AG09319 (cell line): ENCODE measurements around the genes ZNF133 and SCP2D1.

DNA sequence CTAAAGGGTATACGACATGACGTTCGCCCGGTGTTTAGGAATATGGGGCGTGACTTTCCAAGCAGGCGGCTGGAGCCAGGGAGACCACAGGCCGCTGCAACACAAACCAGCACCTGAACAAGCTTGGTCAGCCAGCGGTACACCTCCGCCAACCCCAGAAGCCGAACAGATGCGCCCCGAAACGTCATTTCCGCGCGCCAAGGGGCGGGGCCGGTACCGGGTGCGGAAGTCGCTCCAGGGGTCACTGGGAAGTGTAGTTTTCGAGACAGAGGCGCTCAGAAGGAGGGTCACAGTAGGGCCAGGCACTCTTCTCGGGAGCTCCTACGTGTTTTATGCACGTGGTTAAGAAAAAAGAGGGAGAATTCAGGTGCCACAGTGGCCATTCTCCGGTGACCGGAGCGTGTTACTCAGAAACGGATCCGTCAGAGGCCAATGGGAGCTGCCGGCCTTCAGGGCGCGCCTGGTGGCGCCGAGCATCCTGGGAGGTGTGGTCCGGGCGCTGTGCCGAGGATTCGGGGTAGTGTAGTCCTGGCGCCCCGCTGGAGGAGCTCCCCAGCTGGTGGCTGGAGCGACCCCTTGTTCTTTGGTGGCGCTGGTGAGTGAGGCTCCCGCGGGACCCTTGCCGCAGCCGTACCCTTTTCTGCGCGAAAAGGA lies at the start of gene ZNF133:
ZNF133 (plus strand) TSS at position 518 of the 654 bp plus-strand sequence.
- RRBS, result 1% methylated on average over 8 of the region's 50 CpGs

- RRBS, result no CpG with 5 or more reads among the region's 2 CpGs
These were observed 40.5 kb downstream of the ZNF133 start for GRCh38 chr20:18328891-18329158.

GRCh38 chr20:18412561-18412933 lies 54.3 kb downstream of the DZANK1 start:
- RRBS, result no CpG with 5 or more reads among the region's 3 CpGs

DNA sequence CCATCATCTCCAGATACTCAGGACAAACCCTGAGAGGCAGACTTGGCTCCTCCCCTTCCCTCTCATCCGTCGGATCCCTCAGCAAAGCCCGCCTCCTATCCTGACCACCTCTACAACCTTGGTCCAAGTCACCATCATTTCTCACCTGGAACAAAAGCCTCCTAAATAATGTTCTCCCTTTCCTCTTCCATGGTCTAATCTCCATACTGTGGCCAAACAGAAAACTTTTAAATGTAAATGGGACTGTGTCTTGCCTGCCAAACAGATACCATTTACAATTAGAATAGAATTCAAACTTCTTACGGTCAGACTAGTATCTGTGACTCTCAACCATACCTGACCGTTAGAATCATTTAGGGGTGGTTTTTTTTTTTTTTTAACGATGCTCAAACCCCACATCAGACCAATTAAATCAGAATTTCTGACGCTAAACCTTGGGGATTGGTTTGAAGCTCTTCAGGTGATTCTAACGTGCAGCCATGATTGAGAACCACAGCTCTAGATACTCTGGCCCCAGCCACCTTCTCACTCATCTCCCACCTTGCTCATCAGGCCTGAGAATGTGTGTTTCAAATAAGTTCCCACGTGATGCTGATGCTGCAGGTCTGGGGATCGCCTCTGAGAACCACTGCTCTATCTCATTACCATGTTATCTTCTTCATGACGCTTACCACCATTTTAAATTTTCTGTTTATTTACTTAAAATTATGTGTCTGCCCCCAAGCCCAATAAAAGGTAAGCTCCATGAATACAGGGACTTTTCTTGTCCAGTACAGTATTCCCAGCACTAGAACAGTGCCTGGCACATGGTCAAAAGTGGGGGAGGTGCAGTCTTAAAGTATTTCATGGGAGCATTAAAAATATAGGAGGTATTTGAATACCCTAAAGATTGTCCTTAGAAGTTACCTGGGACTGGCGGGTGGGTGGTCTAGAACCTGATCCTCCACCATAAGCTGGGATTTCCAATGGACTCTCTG lies 14.8 kb downstream of the DZANK1 start:
- RRBS, result no CpG with 5 or more reads among the region's 12 CpGs

- RRBS, result no CpG with 5 or more reads among the region's 3 CpGs
These were observed at the start of gene SCP2D1 for GRCh38 chr20:18813486-18813914. TSS of gene SCP2D1 (plus strand) at chr20:18813783.

GRCh38 chr20:19330859-19331545 lies 118.6 kb downstream of the SLC24A3 start:
- RRBS, result no CpG with 5 or more reads among the region's 2 CpGs

- RRBS, result no CpG with 5 or more reads among the region's 7 CpGs
These were observed 131.1 kb downstream of the SLC24A3 start for GRCh38 chr20:19343414-19344012.

GRCh38 chr20:19875826-19876158 lies 117.7 kb downstream of the RIN2 start:
- RRBS, result no CpG with 5 or more reads among the region's 7 CpGs

GRCh38 chr20:19886948-19887193 lies 128.8 kb downstream of the RIN2 start:
- RRBS, result no CpG with 5 or more reads among the region's 3 CpGs

DNA sequence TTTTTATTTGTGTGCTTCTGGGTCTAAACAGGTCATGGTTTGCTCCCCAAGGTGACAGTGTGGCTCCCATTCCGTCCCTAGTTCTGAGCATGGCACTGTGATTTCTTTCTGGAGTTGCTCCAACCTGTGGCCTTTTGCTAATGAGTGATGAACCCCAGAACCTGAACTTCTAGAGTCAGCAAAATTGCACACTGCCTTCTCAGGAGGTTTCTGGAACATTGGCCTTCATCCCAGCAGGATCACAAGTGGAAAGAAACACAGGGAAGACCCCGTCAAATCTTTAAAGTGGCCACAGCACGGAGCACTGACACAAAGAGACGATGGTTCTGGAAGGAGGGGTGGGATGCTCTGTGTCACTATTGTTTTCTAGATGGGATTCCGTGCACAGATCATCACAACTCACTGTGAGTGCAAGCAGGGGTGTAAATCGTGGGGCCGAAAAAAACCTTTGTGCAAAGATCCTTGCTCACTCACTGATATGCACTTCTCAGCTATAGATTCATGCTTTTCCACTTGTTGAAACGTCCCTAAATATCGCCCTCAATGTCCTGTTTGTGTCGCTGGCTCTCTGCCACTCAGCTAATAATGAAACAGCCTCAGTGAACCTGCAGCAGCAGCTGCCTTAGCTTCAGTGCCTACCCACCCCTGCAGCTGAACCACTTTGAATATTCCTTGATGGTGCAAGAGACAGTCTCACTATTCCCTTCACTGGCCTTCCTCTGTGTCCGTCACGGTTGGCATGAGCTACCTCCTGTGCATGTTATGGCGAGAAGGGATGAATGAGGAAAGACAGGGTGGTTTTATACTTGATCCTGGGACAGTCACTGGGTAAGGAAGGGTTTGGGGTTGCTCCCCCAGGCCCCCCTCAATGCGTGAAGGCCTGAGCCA lies 129.0 kb upstream of the NAA20 start:
- RRBS, result no CpG with 5 or more reads among the region's 14 CpGs

DNA sequence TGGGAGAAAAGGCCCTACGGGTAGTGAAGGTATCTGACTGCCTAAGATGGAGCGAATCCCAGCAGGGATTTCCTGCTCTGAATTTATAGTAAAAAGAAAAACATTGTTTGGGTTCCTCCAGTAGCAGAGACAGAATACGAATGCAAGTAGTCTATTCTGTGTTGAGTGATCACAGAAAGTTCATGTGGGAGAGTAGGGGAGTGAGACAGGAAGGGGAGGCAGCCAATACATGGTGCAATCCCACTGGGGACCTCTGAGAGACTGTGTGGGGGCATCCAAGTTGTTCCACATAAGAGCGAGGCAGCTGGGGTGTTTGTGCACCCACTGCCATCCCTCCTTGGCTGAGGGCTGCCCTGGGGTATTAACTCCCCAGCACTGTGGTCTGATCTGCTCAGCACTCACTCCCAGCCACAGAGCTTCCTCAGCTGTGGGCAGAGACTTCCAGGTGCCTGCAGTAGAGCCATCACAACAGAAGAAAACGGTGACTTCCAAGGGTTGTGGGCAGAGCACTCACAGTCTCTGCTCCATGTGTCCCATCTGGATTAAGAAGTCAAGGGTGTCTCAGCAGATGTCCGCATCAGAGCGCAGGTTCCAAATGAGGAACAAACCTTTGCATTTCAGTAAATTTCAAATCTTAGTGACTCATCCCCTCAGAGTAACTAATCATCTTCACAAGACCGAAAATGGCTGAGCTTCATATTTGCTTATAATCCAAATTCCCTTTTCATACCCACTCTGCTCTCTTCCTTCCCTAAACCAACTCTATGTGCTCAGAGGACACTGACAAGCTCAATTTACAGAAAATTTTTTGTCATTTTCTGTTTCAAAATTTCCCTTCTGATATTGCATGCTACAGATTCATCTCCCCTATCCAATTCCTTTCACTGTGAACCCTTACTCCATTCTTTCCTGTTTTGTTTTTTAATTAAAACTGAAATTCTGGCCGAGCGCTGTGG lies 101.9 kb upstream of the NAA20 start:
- RRBS, result no CpG with 5 or more reads among the region's 10 CpGs

DNA sequence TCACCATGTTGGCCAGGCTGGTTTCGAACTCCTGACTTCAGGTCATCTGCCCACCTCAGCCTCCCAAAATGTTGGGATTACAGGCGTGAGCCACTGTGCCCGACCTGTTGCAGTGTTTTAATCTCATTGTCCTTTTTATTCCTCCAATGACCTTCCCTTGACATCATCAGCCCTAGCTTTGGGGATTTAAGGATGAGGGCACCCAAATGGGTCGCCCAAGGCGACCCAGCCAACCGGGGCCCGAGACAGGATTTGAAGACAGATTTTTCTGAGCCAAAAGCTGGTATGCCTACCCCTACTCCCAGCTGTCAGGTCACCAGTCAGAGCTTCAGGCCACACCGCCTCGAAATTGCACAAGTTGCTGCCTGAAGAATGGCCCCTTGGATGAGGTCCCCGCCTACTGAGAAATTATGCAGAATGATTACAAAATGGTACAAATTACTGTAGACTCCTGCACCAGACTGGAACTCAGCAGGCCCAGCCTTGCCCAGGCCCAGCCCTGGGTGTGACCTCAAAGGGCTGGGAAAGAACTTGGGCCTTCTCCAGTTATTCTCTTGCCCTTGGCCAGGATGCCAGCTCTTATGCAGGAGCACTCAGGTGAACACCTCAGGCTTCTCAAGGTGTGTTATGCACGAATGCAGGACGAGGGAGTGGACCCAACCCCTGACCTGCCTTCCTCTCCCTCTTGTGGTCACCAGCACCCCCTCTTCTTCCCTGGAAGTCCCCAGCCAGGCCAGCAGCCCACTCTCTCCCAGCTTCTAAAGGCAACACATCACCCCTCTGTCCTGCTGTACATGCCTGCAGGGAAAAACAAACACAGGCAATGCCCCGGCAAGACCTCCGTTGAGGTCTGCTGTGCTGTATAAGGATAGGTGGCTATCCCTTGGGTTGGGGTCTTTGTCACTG lies 88.8 kb upstream of the NAA20 start:
- RRBS, result no CpG with 5 or more reads among the region's 14 CpGs

- RRBS, result no CpG with 5 or more reads among the region's 17 CpGs
These were observed 79.6 kb upstream of the NAA20 start for GRCh38 chr20:19937233-19938307.

DNA sequence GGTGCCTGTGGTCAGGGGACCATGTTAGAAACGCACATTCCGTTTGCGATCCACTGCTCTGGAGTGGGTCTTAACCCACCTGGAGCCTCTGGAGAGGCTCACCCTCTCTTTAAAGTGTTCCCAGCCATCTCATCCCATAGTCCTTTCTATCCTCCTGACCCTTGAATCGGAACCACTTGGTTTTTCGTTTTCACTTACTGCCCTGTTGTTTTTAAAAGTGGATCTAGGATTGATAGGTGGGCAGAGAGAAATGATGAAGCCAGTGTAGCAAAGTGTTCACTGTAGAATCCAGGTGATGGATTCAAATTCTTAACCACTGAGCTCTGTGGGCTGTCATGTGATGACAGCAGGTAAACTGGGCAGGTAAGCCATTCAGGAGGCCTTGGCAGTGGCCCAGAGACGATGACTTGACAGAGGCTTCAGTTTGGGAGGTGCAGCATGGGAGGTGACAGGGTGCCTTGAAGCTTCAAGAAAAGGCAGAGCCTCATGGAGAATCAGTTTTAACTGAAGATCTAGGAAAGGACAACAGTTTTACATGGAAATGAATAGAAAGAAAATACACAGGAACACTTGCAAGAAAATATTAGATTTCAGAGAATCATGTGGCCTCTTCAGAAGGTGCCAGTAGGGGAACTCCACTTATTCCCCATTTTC lies 1.9 kb downstream of the NAA20 start:
- RRBS, result no CpG with 5 or more reads among the region's 6 CpGs

- RRBS, result no CpG with 5 or more reads among the region's 11 CpGs
These were observed 15.2 kb downstream of the CRNKL1 start for GRCh38 chr20:20036847-20037691.

DNA sequence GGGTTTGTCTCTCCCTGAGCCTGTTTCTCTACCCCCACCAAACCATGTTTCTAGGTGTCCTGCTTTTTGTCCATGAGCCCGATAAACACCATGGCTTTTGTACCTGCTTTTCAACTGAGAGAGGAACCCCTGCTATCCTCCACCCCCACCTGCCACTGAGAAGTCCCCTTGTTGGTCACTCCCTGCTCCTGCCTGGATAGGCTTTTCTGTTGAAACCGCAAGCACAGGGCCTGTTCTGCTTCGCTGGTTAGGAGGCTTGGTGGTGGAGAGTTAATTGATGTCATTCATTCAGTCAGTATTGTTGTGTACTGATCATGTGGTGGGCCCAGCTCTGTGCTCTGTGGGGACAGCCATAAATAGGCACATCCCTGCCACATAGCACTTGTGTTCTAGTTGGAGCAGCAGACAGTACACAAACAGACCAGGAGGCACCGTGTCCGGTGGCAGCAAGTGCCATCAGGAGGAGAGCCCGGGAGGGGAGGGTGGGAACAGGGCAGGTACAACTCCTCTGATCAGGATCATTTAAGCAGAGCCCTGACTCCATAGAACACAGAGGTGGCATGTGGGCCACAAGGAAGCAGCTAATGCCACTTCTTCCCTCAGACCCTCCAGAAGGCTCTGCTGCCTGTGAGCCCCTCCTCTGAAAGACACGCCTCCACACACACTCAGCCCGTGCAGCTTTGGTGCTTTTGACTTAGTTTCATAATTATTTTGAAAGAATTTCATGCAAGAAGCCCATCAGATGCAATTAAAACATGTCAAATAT lies 155.2 kb upstream of the INSM1 start:
- RRBS, result no CpG with 5 or more reads among the region's 8 CpGs

GRCh38 chr20:20468038-20469320 lies 100.6 kb downstream of the INSM1 start:
- RRBS, result no CpG with 5 or more reads among the region's 14 CpGs

- RRBS, result no CpG with 5 or more reads among the region's 6 CpGs
These were observed 106.5 kb downstream of the RALGAPA2 start for GRCh38 chr20:20605826-20606539.

DNA sequence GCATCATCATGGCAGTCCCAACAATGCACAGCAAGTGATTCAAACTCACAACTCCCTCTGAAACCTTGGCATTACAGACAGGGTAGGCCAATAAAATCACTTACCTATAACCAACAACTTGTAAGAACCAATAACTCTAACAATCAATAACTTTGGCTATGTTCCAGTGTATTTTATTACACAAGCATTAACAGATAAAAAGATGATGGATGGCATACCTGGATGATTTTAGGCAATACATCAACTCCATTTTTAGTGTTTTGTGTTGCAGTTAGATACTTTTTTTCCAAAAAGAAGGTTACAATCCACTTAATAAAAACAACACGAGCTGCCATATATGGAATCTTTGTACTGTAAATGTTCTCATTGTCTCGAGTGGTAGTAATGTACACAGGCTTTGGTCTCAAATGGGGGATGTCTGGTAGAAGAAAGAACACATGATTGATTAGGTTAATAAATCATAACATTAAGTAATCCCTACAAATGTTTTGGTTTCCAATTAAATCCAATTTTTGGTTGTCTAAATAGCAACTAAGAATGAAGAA lies 77.2 kb downstream of the RALGAPA2 start:
- RRBS, result no CpG with 5 or more reads among the region's 2 CpGs

DNA sequence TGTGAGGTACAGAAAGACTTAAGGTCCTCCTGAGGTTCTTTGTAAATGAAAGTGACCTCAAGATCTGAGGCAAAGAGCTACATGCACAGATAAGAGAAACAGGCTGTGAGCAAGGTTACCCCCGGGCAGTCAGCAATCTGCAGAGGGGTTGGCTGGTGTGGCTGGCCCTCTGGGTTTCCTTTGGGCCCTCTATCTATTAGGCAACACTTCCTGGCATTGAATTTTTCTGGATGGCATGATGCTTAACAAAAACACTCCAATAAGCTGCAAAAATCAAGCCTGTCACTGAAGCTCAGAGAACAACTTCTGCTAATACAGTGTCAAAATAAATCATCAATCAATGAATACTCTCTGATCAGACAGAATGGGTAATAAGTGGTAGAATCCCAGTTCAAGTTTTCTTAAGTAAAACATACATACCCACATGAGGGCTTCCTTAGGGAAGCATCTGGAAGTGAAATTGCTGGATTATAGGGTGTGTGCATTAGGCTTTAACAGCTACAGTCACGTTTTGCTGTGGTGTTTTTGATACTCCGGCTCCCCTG lies 49.0 kb upstream of the RALGAPA2 start:
- RRBS, result no CpG with 5 or more reads among the region's 3 CpGs